ENCODE measurements around the gene CCDC74A.

GRCh38 chr2:131527490-131528298, at the start of gene CCDC74A:
CCDC74A (plus strand) TSS chr2:131527888.
- PRO-cap, 2 experiments = no peak in any of the 2 experiments

DNA sequence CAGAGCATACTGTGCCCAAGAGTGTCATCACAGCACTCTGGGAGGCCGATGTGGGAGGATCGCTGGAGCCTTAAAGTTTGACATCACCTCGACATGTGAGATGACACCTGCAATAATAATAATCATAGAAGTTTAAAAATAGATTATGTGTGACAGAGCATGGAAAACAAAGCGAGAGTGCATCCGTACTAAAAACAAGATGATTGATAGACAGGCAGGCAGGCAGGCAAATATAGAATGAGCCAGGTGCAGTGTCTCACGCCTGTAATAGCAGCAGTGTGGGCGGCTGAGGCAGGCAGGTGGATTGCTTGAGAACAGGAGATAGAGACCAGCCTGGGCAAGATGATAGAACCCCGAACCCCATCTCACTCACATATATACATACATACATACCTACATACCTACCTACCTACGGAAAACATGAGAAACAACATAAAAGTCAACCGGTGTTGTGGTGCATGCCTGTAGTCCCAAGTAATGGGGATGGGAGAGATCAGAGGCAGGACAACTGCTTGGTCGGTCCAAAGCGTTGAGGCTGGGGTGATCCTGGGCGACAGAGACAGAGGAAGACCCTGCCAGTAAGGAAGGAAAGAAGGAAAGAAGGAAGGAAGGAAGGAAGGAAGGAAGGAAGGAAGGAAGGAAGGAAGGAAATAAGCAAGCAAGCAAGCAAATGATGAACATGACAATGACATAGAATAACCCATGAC, 115.0 kb upstream of the ANKRD30BL start:
- PRO-cap, 2 experiments = no peak in any of the 2 experiments

DNA sequence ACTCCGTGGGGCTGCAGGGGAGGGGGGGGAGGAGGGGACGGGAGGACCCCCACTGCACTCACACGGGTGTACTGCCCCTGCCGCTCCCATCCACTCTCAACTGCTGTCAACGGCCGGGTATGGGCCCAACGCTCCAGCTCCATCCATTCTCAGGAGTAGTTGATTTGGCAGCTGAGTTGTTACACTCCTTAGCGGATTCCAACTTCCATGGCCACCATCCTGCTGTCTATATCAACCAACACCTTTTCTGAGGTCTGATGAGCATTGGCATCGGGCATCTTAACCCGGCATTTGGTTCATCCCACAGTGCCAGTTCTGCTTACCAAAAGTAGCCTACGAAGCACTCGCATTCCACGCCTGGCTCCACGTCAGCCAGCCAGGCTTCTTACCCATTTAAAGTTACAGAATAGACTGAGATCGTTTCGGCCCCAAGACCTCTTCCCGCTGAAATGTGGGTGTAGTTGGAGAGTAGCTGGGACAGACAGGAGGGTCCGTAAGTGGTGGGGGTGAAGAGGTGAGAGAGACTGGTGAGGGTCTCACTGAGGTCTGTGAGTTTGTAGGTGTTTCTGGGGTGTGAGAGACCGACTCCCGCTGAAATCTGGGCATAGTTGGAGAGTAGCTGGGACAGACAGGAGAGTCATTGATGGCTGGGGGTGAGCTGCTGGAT, 119.6 kb upstream of the ANKRD30BL start:
- PRO-cap, 2 experiments = peak in 1 of 2 experiments; most common minus-strand start position 98 of the sequence (in 1)

DNA sequence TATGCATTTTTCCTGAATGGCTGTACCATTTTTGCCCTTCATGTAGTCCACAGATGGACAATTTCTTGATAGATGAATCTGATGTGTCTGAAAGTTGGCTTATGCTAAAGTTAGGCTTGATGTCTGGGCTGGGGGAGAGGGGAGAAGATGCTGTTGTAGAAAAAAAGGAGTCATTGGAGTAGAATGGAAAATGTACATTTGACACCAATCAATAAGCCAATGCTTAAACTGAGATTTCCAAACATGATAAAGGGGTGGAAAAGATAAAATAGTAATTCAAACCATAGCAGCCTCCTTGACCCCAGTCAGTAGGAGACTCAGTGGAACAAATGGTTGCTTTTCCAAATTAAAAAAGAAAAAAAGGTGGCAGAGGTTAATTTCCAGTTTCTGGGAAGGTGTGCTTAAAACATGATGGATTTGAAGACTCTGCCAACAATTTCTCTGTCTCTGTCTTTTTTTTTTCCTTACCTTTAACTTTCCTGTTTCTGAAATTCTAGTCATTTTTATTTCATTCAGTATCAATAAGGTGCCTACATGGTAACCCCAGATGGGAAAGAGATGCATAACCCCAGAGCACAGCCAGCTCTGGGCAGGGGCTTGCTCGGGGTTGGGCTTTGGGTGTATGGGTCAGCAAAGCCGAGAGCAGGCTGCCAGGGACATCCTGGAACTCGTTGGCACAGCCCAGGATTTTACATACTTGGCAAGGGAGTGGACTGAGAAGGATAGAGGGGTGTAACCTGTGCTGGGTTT, 43.8 kb downstream of the GPR39 start:
- PRO-cap, 2 experiments = no peak in any of the 2 experiments

GRCh38 chr2:132645938-132646539, 24.0 kb downstream of the LYPD1 start:
- PRO-cap, 2 experiments = no peak in any of the 2 experiments

- PRO-cap, 2 experiments = no peak in any of the 2 experiments
Measured at GRCh38 chr2:133088144-133088594, 418.2 kb upstream of the LYPD1 start.

- PRO-cap, 2 experiments = no peak in any of the 2 experiments
Measured at GRCh38 chr2:133470201-133470938, 97.9 kb downstream of the NCKAP5 start.

DNA sequence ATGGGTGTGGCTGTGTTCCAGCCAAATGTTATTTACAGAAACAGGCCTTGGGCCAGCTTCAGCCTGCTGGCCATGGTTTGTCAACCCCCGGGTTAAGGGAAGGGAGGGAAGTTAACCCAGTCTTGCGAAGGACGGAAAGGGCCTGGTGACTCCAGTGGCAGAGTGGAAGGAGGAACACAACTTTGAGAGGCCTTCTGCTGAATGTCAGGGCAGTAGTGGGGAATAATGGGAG, 34.3 kb upstream of the NCKAP5 start:
- PRO-cap, 2 experiments = no peak in any of the 2 experiments

DNA sequence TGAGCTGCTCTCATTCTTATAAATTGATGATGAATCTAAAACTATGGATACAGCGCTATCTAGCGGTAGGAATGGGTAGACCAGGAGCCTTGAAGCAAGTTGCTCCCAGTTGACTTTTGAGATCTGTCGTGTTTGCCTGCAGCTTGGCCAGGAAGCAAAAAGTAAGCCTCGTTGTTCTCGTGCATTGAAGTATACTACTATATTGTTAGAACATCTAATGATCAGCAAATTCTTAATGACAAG, 211.9 kb upstream of the NCKAP5 start:
- PRO-cap, 2 experiments = no peak in any of the 2 experiments

- PRO-cap, 2 experiments = no peak in any of the 2 experiments
Measured at GRCh38 chr2:134138305-134139087, 115.4 kb upstream of the MGAT5 start.

GRCh38 chr2:134173158-134173921, 80.5 kb upstream of the MGAT5 start:
- PRO-cap, 2 experiments = no peak in any of the 2 experiments

DNA sequence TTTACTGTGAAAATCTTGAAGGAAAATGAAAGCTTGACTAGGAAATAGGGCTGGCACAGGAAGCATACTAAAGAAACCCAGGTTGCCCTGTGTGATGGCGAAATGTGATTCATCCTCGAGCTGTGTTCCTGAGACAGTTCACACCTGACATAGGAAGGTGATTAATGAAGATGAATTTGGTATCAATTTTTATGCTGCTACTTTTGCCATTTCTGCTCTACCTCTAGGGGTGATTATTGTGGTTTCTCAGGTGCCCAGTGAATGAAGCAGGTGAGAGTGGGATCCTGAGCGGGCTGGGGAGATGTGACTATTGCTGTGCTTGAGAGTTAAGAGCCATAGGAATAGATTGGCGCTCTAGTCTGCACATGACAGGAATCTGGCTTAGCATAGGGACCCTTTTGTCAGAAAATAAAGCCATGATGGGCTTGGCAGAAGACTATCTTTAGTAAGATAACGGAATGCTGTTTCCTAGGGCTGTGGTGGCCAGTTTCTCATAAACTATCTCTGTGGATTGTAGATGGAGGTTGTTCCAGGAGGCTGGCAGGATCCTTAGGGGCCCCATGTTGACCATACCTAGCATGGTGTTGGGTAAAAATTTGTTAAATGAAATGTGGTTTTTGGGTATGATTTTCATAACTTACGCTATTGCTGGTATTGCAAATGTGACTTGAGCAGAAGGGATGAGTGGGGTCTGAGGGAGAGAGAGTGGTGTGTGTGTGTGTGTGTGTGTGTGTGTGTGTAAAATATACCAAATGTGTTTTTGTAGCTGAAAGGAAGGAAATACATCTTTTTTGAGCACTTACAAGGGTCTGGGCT, 37.1 kb upstream of the MGAT5 start:
- PRO-cap, 2 experiments = no peak in any of the 2 experiments

- PRO-cap, 2 experiments = no peak in any of the 2 experiments
Measured at GRCh38 chr2:134233275-134233851, 20.5 kb upstream of the MGAT5 start.

DNA sequence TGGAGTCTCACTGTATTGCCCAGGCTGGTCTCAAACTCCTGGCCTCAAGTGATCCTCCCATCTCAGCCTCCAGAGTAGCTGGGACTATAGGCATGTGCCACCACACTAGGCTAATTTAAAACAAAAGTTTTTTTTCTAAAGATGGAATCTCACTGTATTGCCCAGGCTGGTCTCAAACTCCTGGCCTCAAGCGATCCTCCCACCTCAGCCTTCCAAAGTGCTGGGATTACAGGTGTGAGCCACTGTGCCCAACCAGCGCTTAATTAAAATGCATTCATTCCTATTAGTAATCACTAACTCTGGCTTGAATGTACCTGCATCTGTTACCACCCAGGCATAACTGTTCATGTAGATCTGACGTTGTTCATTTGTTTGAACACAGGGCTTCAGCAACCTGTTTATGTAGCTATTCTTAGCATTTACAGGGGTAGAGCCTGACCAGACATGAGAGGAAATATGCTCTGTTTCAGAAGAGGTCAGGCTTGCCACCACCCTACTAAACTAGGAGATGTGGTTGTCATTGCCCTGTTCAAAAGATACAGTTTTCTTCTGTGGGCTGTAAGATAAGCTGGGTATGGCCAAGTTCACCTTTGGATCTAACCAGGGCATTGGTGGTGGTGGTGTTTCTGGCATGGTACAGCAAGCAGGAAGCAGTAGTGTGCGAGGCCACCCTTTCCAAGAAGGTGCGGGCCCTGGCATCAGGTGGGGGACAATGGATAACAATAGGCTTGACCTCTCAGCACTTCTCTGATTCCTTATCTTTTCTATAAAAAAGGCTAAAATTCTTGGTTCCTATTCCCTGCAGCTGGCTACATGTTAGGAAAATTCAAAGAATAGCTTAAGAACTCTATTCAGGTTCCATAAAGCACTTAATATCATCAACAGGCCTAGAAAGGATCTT, 8.8 kb downstream of the MGAT5 start:
- PRO-cap, 2 experiments = no peak in any of the 2 experiments

DNA sequence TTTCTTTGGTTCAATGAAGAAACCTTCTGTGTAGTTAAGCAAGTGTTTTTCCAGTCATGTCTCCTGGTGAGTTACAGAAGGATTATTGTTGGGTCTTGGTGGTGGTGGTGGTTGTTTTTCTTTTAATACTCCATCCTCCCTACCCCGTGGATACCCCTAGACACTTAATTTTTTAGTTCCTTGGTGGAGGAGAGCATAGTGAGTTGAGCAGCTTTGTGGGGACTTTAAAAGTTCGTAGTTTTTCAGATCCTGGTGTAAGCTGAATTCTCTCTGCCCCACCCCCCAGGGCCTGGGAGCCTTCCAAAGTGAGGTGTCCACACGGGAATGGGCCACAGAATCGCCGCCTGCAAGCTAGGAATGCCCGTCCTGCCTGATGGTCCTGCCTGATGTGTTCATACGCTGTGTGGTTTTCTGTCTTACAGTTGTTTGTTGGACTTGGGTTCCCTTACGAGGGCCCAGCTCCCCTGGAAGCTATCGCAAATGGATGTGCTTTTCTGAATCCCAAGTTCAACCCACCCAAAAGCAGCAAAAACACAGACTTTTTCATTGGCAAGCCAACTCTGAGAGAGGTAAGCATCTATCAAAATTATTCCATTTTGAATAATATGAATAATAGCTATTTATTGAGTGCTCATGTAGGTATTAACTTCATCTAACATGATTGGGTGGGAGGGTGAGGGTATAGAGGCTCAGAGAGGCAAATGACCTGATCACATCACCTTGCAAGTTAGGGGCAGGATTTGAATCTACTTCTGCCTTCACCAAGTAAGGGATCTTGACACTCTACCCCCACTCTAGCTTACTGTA, 158.8 kb downstream of the MGAT5 start:
- PRO-cap, 2 experiments = no peak in any of the 2 experiments

- PRO-cap, 2 experiments = no peak in any of the 2 experiments
Measured at GRCh38 chr2:134669937-134670844, 48.6 kb downstream of the TMEM163 start.

GRCh38 chr2:134670845-134671352, 47.9 kb downstream of the TMEM163 start:
- PRO-cap, 2 experiments = no peak in any of the 2 experiments

- PRO-cap, 2 experiments = no peak in any of the 2 experiments
Measured at GRCh38 chr2:134870215-134870805, 31.9 kb downstream of the ACMSD start.

DNA sequence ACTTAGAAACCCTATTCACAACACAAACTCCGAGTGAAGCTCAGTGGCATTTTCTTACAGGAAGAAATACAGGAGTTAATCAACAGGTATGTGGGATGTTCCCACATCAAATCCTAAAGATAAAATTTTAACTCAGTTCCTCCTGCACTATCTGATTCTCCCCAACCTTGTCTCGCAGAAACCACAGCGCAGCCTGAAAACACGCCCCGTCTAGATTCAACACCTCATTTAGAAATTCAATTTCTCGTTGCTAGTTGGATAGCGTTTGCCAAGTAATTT, 871 bp upstream of the CCNT2 start:
- PRO-cap, 2 experiments = no peak in any of the 2 experiments

- PRO-cap, 2 experiments = no peak in any of the 2 experiments
Measured at GRCh38 chr2:134934023-134935012, 15.7 kb downstream of the CCNT2 start.

Measured in Colon Carcinoma Metastatic in the Lung (tissue), 2 donors.